Measurements from ENCODE around the gene CENPK.

GRCh38 chr5:59587199-59587957, 306.1 kb downstream of the PDE4D start:
- PRO-cap: no peak
- RAMPAGE, long total RNA, 2 experiments: no peak in any of the 2 experiments

GRCh38 chr5:59622612-59623138, 270.9 kb downstream of the PDE4D start:
- PRO-cap: no peak
- RAMPAGE, long total RNA, 2 experiments: no peak in any of the 2 experiments

DNA sequence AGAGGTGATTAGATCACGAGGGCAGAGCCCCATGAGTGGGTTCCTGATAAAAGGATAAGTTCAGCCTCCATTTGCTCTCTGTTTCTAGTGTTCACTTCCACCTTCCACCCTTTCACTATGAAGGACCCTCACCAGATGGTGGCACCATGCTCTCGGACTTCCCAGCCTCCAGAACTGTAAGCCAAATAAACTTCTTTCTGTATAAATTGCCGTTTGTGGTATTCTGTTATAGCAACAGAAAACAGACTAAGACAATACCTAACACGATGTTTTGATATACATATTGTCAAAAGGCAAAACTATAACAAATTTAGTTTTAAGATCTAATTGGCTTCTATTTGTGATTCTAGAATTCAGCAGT, 166.1 kb downstream of the DEPDC1B start:
- PRO-cap: no peak
- RAMPAGE, long total RNA, 2 experiments: no peak in any of the 2 experiments

DNA sequence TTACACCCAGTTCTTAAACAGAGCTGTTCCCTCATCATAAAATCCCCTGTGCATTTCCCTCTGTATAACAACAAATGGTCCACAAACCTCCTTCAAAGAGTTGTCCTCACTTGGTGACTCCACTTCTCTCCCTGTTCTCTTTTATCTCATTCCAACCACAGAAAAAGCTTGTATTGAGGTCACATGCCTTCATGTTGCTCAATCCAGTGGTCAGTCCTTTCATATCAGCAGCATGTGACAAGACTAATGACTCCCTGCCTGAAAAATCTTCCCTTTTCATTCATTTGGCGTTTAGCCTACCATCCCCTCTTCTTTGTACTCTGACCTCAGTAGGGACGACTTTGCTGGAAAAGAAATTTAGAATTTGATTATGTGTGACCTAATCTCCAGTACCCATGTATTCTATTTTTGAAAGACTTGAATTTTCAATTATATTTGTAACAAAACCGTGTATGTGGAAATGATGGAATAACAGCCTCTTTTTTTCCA, 157.9 kb downstream of the DEPDC1B start:
- PRO-cap: no peak
- RAMPAGE, long total RNA, 2 experiments: no peak in any of the 2 experiments

- PRO-cap: no peak
- RAMPAGE, long total RNA, 2 experiments: no peak in any of the 2 experiments
These were observed 2.8 kb downstream of the ZSWIM6 start for GRCh38 chr5:61334629-61335581.

- PRO-cap: no peak
- RAMPAGE, long total RNA, 2 experiments: no peak in any of the 2 experiments
These were observed 106.6 kb downstream of the ZSWIM6 start for GRCh38 chr5:61438421-61439205.

DNA sequence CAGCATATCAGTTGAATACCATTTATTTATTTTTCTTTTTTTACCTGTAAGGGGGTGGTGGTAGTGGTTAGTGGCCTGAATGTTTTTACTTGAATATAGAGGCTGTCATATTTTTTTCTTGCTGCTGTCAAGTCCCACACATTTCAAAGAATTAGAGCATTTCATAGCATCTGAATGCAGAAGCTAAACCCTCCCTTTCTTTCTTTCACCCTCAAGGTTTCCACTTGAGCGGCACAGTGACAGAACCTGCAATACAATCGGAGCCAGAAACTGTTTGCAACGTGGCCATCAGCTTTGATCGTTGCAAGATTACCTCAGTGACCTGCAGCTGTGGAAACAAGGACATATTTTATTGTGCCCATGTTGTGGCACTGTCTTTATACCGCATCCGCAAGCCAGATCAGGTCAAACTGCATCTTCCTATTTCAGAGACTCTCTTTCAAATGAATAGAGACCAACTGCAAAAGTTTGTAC, 140.4 kb downstream of the ZSWIM6 start:
- PRO-cap: no peak
- RAMPAGE, long total RNA, 2 experiments: no peak in any of the 2 experiments

- PRO-cap: no peak
- RAMPAGE, long total RNA, 2 experiments: start-site peak on the plus strand in 1 of 2 experiments, at chr5:61530122-61530180 at its widest, 23 reads per replicate
These were observed 198.0 kb downstream of the ZSWIM6 start for GRCh38 chr5:61530016-61530406.

DNA sequence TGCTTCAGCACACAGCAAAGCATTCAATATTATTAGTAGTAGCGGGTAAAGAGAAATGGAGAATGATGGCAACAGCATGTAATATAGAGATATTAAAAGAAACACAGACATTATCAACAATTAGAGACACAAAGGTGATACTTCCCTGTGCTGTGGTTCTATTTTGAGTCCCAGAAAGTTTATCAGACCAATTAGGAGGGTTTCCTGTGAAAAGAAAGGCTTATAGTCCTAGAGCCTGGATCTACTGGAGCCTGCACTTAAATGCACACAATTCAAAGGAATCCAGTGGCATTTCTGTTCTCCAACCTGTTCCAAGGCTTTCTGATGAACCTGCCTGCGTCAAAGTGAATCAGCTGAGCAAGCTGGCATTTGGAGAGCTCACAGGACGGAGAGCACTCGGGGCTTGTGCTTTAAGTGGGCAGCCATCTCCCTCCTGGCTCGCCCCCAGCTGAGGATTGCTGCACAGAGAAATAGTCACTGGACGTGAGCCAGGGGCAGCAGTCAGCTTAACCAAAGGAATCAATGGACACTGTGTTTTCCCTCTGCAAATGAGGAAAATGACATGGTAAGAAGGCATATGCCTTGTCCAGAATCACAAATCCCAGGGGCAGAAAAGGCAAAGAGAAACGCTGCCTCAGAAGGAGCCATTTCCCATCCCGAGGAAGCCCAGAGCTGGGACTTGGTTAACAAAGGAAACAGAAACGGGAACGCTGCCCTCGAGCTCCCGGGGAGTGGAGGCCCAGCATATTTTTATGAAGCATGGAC, 299.3 kb downstream of the ZSWIM6 start:
- PRO-cap: no peak
- RAMPAGE, long total RNA, 2 experiments: no peak in any of the 2 experiments

DNA sequence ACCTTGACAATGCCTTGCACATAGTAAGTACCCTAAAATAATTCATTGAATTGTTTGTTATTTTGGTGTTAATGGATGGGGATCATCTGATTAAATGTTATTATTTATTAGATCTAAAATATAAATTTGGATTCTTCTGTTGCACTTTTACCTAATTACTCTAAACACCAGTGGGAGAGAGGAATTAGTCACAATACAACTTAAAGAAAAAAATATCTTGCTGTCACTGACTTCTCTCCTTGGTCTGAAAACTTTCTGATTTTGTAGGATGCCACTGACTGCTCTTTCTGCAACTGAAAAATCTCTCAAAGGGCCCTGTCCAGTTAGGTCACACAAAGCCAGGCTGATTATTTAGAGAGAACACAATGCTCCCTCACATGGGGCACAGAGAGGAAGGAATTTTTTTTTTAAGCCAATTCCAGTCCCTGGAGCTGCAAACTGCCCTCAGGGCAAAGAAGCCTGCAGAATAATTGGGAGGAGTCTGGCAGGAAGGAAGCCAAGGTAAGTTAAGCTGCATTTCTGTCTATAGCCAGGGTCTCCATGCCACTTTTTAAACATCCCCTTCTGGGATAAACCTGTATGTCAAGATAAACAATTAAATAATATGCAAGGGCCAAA, 305.4 kb downstream of the ZSWIM6 start:
- PRO-cap: no peak
- RAMPAGE, long total RNA, 2 experiments: no peak in any of the 2 experiments

DNA sequence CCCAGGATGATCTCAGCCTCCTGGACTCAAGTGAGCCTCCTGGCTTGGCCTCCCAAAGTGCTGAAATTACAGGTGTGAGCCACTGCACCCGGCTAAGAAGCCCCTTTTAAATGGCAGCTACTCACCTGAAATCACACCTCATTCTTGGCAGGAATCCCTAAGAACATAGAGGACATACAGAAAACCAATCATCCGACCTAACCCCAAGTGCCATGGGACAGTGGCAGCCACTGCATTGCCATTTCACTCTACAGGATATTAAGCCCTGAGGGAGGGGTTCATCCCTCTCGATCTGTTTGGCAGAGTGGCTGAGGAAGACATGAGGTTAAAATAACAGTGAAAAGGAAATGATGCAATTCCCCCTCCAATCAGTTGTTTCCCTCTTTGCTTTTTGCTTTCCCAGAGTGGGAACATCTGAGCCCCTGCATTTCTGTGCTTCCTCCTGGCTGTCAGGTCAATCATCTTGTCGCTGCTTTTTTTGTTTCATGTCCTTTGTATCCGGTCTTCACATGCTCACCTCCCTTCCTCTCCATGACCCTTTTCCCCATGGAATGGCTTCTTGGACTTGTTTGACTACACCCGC, 74.8 kb downstream of the LRRC70 start:
- PRO-cap: no peak
- RAMPAGE, long total RNA, 2 experiments: no peak in any of the 2 experiments

GRCh38 chr5:63155134-63155486, 576.5 kb downstream of the LRRC70 start:
- PRO-cap: no peak
- RAMPAGE, long total RNA, 2 experiments: no peak in any of the 2 experiments

DNA sequence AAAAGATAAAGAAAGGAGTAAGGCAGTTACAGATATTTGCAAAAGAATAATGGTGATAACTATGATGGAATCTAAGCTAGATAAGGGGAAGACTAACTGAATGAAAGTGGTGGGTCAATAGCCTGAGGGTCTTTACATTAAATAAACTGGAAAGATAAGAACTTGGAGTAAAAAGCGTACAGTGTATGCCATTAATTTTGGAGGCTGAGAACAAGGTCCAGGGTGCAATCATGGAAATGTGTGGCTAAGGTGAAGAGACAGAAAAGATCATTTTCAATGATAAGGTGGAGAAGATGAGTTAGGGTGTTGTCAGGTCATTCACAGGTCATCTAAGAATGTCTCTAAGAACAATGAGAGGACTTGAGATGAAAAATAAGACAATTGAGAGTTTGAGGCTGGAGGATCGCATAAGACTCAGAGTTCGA, 37.6 kb downstream of the SREK1IP1 start:
- PRO-cap: no peak
- RAMPAGE, long total RNA, 2 experiments: no peak in any of the 2 experiments

DNA sequence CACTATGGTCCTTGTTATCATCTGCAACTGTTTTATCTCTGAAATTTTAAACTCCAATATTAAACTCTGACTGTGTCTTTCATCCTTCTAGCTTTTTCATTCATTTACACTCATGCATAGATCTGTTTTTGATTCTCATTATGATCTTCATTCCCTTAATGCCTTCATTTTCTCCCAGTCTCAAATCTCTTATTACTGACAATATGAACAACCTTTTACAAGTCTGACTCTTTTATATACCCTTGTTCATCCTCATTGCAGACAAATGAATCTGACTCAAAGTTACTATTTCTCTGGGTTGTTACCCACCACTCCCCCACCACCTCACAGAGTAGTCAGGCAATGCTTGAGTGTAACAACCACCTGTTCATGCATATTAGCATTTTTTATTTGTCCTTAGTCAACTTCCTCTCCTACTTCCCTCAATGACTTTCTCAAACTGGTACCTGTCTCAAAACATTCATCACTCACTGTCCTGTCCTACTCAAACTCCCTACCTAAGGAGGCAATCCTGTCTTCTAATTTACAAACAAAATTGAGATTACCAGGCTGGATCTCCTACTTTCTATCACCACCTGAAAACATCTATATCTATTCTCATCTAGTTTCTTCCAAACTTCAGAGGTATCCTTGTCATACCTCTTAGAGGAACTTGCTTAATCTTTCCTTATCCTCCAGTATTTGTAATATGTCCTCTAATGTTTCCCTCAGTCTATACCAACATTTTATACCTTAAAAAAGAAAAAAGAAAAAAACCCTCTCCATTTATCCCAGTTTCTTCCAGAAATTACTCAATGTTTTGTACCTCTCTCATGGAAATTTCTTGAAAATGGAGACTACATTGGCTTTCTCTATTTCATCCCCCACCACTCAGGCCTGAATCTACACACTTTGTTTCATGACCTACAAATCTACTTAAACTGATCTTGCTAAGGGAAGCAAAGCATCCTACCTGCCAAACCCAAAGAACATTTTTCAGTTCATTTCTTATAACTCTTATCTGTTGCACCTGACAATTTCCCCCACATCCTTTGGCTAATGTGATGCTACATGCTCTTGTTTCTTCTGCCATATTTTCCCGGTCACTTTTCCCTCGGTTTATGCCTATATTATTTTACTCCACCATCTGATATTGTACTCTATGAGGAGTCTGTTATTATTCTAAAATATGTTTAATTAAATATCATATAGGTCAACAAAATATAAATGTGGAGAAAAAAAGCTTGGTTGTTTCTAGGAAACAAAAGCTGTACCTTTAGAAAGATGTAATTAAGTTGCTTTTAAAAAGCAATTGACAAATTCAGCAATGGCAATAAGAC, 17.9 kb downstream of the SREK1IP1 start:
- PRO-cap: no peak
- RAMPAGE, long total RNA, 2 experiments: no peak in any of the 2 experiments

- PRO-cap: no peak
- RAMPAGE, long total RNA, 2 experiments: no peak in any of the 2 experiments
These were observed 223.1 kb downstream of the ADAMTS6 start for GRCh38 chr5:65258568-65259056.

GRCh38 chr5:65562567-65563750, at the start of gene CENPK:
Gene CENPK, minus strand, starts transcription at chr5:65563168.
- PRO-cap: bidirectional peak, plus-strand start at chr5:65563296, minus-strand start at chr5:65563168
- RAMPAGE, long total RNA, 2 experiments: start-site peak on the plus strand in 2 of 2 experiments, at chr5:65563289-65563304 at its widest, 144 to 218 reads per replicate

GRCh38 chr5:65660427-65661026, 35.7 kb downstream of the SHLD3 start:
- PRO-cap: no peak
- RAMPAGE, long total RNA, 2 experiments: no peak in any of the 2 experiments

- PRO-cap: no peak
- RAMPAGE, long total RNA, 2 experiments: no peak in any of the 2 experiments
These were observed 95.6 kb upstream of the ERBIN start for GRCh38 chr5:65830448-65831431.

GRCh38 chr5:65925463-65926315, 686 bp upstream of the ERBIN start:
- PRO-cap: bidirectional peak, plus-strand start at chr5:65925760, minus-strand start at chr5:65925579
- RAMPAGE, long total RNA, 2 experiments: start-site peak on the plus strand in 1 of 2 experiments, at chr5:65925774-65925924 at its widest, 1,330 reads per replicate

DNA sequence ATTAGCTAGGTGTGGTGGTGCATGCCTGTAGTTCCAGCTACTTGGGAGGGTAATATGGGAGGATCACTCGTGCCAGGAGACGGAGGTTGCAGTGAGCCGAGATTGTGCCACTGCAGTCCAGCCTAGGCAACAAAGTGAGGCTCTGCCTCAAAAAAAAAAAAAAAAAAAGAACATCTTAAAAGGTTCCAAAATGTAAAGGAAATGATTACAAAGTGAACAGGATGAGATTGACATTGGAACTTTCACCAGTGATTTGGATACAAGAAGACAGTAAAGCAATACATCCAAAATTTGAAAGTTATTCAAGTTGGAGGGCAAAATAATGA, 59.9 kb upstream of the SREK1 start:
- PRO-cap: no peak
- RAMPAGE, long total RNA, 2 experiments: no peak in any of the 2 experiments